ENCODE measurements around a stretch of chr2.

DNA sequence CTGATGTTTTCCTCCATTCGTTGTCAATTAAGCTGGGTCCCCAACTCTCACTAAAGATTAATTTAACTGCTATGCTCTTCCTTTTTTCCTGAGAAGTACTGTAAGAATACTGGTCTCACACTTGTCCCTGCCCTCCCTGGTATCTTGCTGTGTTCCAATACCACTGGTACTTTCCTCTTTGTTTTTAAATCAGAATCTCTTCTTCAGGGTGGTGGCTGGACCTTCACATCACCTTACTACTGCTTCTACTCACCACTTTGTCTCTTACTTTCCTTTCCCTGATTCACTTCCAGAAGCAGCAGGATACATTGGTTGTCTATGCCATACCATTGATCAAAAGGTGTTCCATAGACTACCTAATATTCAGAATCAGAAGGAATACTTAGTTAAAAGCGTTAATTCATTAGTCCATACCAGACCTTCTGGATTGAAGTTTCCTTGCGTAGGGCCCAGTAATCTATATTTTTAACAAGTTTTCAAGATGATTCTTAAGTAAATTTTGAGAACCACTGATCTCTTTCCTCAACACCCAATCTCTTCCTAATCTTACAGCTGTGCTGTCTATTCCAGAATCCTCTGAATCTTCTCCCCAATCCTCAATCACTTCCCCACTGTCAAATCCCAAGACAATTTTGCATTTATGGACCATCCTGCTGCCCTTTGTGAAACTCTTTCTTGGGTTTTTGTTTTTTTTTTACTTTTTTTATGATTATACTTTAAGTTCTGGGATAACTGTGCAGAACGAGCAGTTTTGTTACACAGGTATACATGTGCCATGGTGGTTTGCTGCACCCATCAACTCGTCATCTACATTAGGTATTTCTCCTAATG is 195.2 kb downstream of the PID1 start:
- PRO-cap, 2 experiments = no peak in any of the 2 experiments
- RAMPAGE, long total RNA, 4 experiments = start-site peak on the minus strand in 2 of 4 experiments, centred at positions 321 to 371 of the sequence, 14 reads per replicate

GRCh38 chr2:229080071-229080722 is 190.9 kb downstream of the PID1 start:
- PRO-cap, 2 experiments = no peak in any of the 2 experiments
- RAMPAGE, long total RNA, 4 experiments = no peak in any of the 4 experiments

GRCh38 chr2:229087567-229088526 is 183.2 kb downstream of the PID1 start:
- PRO-cap, 2 experiments = no peak in any of the 2 experiments
- RAMPAGE, long total RNA, 4 experiments = no peak in any of the 4 experiments

- PRO-cap, 2 experiments = no peak in any of the 2 experiments
- RAMPAGE, long total RNA, 4 experiments = start-site peak on the minus strand in 2 of 4 experiments, at chr2:229116920-229118034 at its widest, 17 to 48 reads per replicate
Measured at GRCh38 chr2:229117267-229118256, 153.5 kb downstream of the PID1 start.

GRCh38 chr2:229125642-229126146 is 145.4 kb downstream of the PID1 start:
- PRO-cap, 2 experiments = no peak in any of the 2 experiments
- RAMPAGE, long total RNA, 4 experiments = no peak in any of the 4 experiments

- PRO-cap, 2 experiments = no peak in any of the 2 experiments
- RAMPAGE, long total RNA, 4 experiments = start-site peak on the minus strand in 1 of 4 experiments, at chr2:229127972-229128091 at its widest, 11 reads per replicate
Measured at GRCh38 chr2:229127590-229128328, 143.3 kb downstream of the PID1 start.

DNA sequence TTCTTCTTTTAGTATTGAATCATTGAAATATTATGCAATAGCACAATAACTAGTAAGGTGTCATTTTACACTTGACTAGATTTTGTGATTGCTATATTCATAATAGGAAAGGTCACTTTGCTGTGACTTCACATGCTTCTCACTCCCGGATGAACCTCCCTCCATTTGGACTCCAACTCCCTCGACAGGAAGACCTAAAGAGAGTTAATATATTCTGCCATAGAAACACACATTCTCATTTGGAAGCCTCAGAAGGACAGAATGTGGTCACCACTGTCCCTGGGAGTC is 29.8 kb upstream of the PID1 start:
- PRO-cap, 2 experiments = no peak in any of the 2 experiments
- RAMPAGE, long total RNA, 4 experiments = no peak in any of the 4 experiments

- PRO-cap, 2 experiments = no peak in any of the 2 experiments
- RAMPAGE, long total RNA, 4 experiments = no peak in any of the 4 experiments
Measured at GRCh38 chr2:229339580-229339836, 68.4 kb upstream of the PID1 start.

DNA sequence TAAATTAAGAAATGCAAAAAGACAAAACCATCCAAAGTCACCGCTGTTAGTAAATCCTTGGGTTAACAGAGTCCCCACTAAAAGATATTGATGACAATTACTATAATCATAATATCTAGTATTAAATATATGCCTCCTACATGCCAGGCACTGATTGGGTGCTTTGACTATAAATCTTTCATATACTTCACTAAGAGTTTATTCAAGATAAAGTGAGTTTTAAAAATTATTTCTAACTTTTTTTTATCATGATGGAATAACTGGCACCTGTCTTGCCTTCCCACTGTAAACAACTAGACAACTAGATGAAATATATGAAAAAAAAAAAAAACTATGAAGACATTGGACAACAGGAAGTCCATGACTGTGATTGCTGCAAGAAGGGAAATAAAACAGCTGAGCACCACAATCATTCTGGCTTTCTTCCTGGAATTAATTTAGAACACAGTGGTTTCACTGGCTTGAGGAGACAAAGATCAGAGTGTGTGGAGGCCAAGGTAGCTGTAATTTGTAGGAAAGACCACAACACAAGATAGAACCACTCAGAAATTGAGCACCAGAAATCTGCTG is 121.0 kb upstream of the PID1 start:
- PRO-cap, 2 experiments = no peak in any of the 2 experiments
- RAMPAGE, long total RNA, 4 experiments = no peak in any of the 4 experiments

DNA sequence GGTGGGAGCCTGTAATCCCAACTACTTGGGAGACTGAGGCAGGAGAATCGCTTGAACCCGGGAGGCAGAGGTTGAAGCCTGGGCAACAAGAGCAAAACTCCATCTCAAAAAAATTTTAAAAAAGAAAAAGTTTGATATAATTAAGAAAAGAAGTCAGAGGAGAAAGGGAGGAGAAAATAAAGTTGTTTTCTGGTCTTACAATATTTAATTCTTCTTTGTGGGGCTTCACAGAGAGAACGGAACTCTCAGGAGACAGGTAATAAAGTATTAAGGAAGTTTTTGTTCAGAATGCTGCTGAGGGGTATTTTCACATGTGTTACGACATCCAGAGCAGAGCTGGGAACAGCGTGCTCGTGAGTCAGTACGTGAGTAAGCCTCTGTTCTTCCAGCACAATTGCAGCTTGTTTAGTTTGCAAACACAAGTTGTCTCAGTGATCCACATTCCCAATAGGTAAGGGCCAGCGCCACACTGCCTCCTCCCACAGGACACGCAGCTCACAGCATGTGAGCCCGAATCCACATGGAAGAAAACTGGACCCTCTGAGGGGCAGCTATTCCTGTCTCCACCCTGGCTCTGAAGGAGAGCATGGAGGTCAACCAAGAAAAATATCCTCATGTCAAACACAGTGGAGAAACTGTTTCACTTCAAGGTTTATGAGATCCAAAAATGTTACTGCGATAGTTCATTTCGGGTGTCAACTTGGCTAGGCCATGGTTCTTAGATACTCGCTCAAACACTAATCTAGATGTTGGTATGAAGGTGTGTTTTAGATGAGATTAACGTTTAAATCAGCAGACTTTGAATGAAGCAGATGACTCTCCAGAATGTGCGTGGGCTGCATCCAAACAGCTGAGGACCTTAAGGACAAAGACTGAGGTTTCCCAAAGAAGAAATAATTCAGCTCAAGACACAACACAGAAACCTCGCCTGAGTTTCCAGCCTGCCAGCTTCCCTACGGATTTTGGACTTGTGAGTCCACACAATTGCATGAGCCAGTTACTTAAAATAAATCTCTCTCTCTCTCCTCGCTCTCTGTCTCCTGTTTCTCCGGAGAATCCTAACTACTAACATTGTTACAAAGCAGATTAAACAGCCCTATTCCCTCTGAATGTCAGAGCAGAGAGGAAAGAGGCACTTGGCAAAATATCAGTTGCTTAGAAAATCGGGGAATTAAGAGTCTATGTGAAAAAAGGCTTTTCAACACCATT is 174.1 kb upstream of the PID1 start:
- PRO-cap, 2 experiments = peak in 1 of 2 experiments; most common plus-strand start position 439 of the sequence (in 1)
- RAMPAGE, long total RNA, 4 experiments = no peak in any of the 4 experiments

DNA sequence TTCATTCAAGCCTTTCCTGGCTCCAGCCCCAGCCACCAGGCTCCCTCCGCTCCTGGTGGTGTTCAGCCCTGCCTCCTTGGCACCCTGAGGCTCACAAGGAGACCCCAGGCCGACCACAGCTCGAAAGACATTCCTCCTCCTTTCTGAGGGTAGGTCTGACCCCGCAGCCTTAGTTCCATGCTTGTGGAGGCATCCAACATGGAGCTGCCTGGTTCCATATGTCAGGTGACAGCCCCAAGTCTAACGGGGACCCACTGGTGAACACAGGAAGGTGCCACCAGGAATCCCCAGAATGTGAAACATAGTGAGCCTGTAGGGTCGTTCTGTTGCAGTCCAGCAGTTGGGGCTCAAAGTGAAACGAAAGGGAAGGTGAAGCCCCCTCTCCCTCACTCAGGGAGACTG is 5.0 kb upstream of the SP100 start:
- PRO-cap, 2 experiments = peak in 1 of 2 experiments; most common plus-strand start position 350 of the sequence (in 1)
- RAMPAGE, long total RNA, 4 experiments = no peak in any of the 4 experiments

GRCh38 chr2:230526165-230527112 is 110.4 kb downstream of the SP100 start:
- PRO-cap, 2 experiments = no peak in any of the 2 experiments
- RAMPAGE, long total RNA, 4 experiments = no peak in any of the 4 experiments

DNA sequence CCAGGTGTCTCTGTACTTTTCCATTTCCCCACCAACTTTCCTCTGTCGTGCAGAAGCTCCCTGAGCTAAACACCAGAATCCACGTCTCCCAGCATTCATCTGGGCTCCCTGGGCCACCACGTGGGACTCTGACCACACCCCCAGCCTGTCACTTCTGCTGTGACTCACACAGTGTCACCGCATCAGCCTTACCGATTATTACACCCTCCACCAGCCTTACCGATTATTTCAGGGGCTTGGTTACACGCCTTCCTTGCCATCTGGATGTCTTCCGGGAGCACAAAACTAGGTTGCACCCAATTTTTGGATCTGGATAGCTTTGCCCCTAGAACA is 137.0 kb upstream of the CAB39 start:
- PRO-cap, 2 experiments = no peak in any of the 2 experiments
- RAMPAGE, long total RNA, 4 experiments = no peak in any of the 4 experiments

GRCh38 chr2:230611184-230611655 is 101.4 kb upstream of the CAB39 start:
- PRO-cap, 2 experiments = no peak in any of the 2 experiments
- RAMPAGE, long total RNA, 4 experiments = no peak in any of the 4 experiments

- PRO-cap, 2 experiments = no peak in any of the 2 experiments
- RAMPAGE, long total RNA, 4 experiments = no peak in any of the 4 experiments
Measured at GRCh38 chr2:230684707-230685094, 27.9 kb upstream of the CAB39 start.

DNA sequence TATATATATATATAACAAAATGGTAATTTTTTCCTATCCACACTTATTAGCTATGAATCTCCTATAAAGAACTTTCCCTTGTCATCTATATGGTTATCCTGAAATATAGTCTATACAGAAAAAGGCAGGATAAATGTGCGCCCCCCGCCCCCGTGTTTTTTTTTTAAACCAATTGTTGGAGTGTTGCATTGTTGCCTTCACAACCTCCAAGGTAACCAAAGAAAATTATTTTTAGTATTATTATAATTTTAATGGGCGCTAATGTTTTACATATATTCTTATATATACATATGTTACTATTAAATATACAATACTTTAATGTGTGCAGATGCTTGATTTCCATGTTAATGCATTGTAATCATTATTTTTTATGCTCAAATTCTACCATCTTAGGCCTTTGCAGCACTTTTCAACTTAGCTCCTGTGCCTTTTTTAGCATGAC is 36.2 kb downstream of the CAB39 start:
- PRO-cap, 2 experiments = no peak in any of the 2 experiments
- RAMPAGE, long total RNA, 4 experiments = no peak in any of the 4 experiments

DNA sequence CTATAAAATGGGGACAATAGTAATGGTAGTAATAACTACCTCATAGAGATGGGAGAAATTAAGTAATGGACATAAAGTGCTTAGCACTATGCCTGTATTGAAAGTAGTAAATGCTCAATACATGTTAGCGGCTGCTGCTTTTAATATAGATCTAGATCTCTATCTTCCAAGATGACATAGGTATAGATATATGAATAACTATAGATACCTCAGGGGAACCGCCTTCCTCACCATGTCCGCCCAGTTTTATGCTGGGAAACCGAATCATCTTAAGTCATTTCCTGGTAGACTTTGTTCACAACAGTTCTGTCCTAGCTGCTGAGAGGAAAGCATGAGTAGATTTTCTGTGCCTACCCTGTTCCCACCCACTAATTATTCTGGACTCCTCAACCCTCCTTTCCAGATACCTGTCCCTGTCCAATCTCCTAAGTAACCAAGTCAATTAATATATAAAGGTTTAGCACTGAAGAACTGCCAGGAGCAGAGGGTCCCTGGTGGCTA is 21.6 kb upstream of the ITM2C start:
- PRO-cap, 2 experiments = no peak in any of the 2 experiments
- RAMPAGE, long total RNA, 4 experiments = no peak in any of the 4 experiments

- PRO-cap, 2 experiments = no peak in any of the 2 experiments
- RAMPAGE, long total RNA, 4 experiments = no peak in any of the 4 experiments
Measured at GRCh38 chr2:231038513-231039049, 1.3 kb downstream of the C2orf72 start.

GRCh38 chr2:231123076-231123972 is 1.5 kb downstream of the HTR2B start:
- PRO-cap, 2 experiments = no peak in any of the 2 experiments
- RAMPAGE, long total RNA, 4 experiments = no peak in any of the 4 experiments

DNA sequence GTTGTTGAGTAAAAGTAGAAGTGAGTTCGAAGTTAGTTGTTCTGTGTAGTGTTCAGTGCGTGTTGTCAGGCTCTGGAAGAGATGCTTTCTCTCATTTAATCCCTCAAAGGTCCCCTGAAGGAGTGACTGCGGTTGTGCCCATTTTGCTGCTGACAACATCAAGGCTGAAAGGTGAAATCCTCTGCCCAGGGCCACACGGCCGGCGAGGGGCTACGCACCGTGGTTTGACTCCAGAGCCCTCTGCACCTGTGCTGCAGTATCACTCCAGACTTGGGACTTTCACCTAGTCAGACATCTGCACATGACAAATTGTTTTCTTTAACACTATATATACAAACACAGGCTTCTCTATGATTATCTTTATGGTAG is 90.1 kb downstream of the ARMC9 start:
- PRO-cap, 2 experiments = no peak in any of the 2 experiments
- RAMPAGE, long total RNA, 4 experiments = no peak in any of the 4 experiments

All from upper lobe of left lung (tissue), 5 donors.